SEM (cell line): Measurements from ENCODE around the gene GPR55.

DNA sequence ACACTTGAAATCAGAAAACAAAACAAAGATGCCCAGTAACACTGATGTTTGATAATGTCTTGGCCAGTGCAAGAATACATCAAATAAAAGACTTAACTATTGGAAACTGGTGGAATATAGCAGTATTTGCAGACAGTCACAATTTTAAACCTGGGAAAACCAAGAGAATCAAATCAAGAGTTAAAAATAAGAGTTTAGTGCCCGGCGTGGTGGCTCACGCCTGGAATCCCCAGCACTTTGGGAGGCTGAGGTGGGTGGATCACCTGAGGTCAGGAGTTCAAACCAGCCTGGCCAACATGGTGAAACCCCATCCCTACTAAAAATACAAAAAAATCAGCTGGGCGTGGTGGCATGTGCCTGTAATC lies 16.6 kb downstream of the CAB39 start:
- PRO-cap = no peak

GRCh38 chr2:230843073-230843573 lies 21.6 kb upstream of the ITM2C start:
- PRO-cap = no peak

DNA sequence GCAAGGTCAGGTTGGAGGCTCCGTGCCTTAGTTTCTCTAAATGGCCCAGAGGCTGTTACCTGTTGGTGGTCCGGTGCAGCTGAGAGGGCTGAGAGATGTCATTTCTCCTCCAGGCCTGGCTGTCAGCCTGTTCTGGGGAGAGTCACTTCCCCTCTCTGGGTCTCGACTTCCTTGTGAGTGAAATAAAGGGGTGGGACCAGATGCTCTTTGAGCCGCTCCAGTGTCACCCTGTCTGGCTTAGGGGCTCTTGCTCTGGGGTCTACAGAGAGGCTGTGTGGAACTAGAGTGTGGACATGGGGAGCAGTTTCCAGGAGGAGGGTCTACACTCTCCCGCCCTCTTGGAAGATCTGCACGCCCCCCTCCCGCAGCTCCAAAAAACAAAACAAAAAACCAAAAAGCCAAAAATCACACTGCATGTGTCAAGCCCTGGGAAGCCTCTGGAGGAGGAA lies at the start of gene GPR55:
GPR55 (minus strand) TSS at position 134 of the 449 bp plus-strand sequence.
- PRO-cap = no peak

- PRO-cap = no peak
Observed at GRCh38 chr2:230932469-230933128, 7.6 kb upstream of the GPR55 start.

- PRO-cap = no peak
Observed at GRCh38 chr2:230981904-230982125, 14.1 kb upstream of the SPATA3 start.

- PRO-cap = no peak
Observed at GRCh38 chr2:231034308-231034722, 3.0 kb upstream of the C2orf72 start.

DNA sequence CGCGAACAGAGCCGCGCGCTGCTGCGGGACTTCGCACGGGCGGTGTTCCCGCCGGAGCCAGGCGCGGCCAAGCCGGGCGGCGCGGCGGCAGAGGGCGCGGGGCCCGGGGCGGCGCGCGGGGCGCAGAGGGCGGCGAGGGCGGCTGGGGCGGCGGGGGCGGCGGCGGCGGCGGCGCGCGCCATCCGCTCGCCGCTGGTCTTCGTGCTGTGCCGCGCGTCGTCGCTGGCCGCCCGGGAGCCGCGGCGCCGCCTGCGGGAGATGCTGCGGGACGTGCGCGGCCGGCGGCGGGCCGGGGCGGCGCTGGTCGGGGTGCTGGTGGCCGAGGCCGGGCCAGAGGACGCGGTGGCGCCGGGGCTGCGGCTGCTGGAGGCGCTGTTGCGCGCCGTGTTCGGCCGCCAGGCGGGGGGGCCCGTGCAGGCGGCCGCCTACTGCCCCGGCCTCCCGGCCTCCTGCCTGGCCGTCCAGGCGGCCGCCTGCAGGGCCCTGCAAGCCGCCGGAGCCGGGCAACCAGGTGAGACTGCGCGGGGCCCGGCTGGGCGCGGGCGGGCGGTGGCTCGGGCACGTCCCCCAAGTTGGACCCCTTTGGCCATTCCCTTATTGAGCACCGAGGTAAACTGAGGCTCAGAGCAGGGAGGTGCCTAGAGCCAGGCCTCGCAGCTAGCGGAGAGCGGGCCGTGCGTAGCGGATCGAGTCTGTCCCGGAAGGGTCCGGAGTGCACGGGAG lies 527 bp downstream of the C2orf72 start:
- PRO-cap = no peak

GRCh38 chr2:231110688-231111004 lies 14.2 kb downstream of the HTR2B start:
- PRO-cap = no peak

GRCh38 chr2:231190565-231191375 lies 7.7 kb upstream of the ARMC9 start:
- PRO-cap = no peak

DNA sequence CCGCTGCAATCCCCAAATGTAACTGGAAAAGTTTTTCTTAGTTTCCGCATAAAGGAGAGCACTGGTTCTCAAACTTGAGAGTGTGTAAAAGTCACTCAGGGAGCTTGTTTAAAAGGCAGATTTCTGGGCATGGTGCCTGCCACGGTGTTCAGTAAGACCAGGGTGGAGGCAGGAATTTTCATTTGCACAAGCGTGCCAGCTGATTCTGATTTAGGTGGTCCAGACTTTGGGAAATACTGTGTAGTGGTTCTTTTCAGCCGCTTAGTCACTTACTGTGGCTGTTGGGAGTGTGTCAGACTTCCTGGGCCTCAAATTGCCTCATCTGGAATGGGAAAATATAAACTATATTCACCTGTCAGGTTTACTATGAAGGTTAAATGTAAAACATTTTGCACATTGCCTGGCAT lies 795 bp downstream of the ARMC9 start:
- PRO-cap = no peak

GRCh38 chr2:231299347-231299921 lies 96.1 kb upstream of the B3GNT7 start:
- PRO-cap = no peak

DNA sequence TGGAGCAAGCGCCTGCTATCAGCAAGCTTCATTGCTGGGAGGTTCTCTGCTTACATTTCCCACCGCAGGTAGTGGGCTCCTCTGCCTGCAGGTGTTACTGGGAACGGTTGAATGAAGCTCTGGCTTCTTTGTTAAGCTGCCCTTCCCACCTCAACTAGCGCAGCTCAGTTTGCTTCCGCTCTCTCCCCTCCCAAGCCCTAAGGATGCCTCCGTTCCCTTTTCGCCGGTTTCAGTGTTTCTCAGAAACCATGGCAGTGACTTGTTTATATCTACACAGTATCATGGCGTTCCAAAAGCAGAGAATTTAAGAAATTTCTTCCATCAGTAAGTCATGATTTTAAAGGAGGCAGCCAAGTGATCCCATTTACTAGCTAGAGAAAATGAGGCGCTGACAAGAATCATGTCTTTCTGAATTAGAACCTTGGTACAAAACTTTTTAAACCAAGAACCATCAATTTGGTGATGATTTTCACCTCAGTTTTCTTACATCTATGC lies 72.1 kb upstream of the B3GNT7 start:
- PRO-cap = no peak

GRCh38 chr2:231342200-231342951 lies 53.1 kb upstream of the B3GNT7 start:
- PRO-cap = no peak

DNA sequence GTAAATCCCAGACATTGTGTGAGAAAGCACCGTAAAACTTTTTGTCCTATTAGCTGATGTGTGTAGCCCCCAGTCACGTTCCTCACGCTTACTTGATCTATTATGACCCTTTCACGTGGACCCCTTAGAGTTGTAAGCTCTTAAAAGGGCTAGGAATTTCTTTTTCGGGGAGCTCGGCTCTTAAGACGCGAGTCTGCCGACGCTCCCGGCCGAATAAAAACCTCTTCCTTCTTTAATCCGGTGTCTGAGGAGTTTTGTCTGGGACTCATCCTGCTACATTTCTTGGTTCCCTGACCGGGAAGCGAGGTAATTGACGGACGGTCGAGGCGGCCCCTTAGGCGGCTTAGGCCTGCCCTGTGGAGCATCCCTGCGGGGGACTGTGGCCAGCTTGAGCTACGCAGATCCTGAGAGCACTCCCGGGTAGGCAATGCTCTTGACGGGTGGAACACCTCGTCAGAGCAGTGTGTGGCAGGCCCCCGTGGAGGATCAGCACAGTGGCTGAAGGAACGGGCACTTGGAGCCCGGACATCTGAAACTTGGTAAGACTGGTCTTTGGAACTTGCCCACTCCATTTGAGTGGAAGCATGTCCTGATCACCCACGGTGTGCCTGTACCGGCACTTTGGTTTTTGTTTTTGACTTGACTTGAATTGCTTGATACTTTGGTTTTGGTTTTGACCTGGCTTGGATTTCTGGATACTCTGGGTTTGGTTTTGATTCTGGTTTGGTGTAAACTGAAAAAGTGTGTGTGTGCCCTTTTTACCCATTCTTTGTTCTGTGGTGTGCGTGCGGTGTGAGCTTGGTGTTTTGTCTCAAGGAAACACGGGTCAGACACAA lies 5.6 kb downstream of the B3GNT7 start:
- PRO-cap = no peak

- PRO-cap = no peak
Observed at GRCh38 chr2:231526704-231527388, 3.4 kb downstream of the NMUR1 start.

- PRO-cap = bidirectional peak, plus-strand start at chr2:231605777, minus-strand start at chr2:231605669
Observed at GRCh38 chr2:231605358-231606038, 12.8 kb downstream of the TEX44 start.

- PRO-cap = unidirectional peak, plus-strand start at chr2:231621818; unidirectional peak, plus-strand start at chr2:231621871
Observed at GRCh38 chr2:231620686-231622028, 28.5 kb downstream of the TEX44 start.

DNA sequence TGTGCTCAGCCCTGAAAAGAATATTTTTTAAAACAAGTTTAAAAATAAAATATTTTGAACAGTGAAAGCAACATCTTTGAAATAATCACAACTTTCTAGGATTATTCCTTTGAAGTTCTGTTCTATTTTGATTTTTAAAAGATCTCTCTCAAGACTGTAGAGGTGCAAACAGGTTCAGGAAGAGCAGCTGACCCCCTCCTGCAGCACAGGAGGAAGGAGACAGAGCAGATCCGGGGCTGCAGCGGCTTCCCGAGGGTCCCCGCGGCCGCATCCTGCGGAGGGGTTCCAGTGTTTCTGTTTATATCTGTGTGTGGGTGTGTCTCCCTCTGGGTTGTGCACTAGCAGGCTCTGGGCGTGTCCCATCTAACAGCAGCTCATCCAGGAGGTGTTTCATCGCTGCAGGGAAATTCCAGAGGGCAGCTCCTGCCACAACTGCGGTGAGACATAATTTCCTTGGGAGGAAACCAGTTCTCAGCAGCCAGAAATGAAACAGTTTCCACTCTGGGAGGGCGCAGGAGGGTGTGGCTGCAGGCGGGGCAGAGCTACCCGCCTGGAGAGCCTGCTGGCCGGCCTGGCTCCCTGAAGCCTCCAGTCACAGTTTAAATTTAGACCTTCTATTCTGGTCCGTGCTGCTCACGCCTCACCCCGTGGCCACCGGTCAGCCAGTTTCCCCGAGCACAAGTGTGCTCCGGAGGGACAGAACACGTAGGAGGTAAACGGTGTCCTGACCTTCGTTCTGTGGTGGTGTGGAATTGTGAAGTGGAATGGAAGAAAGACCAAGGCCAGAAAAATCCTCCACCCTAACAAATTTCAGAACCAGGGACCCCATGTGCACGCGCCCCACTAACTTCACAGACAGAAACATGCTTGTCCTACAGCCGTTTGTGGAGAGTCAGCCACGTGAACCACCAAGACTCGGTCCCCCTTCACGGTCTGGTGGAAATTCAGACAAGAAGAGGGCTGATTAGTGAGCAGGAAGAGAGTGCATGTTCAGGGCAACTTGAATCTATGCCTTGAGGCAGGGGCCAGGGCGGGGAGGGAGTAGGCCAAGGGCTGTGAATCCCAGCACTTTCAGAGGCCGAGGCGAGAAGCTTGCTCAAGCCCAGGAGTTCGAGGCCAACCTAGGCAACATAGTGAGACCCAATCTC lies 50.1 kb downstream of the TEX44 start:
- PRO-cap = bidirectional peak, plus-strand start at position 481 of the sequence, minus-strand start at position 274 of the sequence; bidirectional peak, plus-strand start at position 1,016 of the sequence, minus-strand start at position 845 of the sequence

GRCh38 chr2:231665995-231667301 lies 41.9 kb upstream of the PTMA start:
- PRO-cap = bidirectional peak, plus-strand start at chr2:231666654, minus-strand start at chr2:231666431; bidirectional peak, plus-strand start at chr2:231667102, minus-strand start at chr2:231666995

DNA sequence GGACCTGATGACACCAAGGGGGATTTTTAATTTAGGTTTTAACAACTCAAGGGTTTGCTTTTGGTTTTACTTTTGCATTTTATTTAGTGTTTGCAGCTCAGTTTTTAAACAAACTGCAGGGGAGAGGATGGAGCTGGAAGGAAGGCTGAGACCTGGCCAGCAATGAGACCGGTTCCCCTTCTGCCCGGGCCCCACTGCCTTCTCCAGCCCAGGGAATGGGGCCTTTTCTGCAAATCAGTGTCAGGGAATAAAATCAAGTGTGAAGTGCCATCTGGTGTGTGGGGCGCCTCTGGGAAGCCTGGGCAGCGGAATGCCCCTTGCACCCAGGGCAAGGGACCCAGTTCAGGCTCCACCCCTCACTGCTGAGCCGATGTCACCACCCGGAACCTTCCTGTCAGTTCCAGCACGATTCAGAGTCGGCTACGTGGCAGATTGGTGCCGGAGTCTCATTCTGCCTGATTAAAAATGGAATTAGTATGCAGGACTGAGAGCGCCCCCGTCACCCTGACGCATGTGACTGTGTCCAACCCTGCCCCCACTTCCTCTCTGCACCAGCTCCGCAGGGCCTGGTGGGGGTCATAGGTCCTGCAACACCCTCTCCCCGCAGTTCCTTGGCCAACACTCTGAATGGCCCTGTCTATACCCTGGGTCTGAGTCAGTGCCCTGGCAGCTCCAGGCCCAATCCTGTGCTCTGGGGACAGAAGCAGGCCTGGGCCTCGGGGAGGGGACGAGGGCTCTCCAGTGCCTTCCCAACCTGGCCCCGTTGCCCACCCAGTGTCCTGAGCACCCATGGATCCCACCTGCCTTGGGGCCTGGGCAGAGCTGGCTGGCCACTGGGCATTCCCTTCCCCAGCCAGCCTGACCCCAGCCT lies 8.2 kb upstream of the ALPI start:
- PRO-cap = no peak